Ascending aorta (tissue), 1 donor: ENCODE results near the genes ITIH5 and TAF3.

- PRO-cap: no peak
Measured at GRCh38 chr10:6037972-6038691, 24.0 kb downstream of the IL2RA start.

GRCh38 chr10:6102186-6102663 is 13.4 kb downstream of the RBM17 start:
- PRO-cap: no peak

GRCh38 chr10:6163334-6163495 is 39.5 kb upstream of the PFKFB3 start:
- PRO-cap: no peak

DNA sequence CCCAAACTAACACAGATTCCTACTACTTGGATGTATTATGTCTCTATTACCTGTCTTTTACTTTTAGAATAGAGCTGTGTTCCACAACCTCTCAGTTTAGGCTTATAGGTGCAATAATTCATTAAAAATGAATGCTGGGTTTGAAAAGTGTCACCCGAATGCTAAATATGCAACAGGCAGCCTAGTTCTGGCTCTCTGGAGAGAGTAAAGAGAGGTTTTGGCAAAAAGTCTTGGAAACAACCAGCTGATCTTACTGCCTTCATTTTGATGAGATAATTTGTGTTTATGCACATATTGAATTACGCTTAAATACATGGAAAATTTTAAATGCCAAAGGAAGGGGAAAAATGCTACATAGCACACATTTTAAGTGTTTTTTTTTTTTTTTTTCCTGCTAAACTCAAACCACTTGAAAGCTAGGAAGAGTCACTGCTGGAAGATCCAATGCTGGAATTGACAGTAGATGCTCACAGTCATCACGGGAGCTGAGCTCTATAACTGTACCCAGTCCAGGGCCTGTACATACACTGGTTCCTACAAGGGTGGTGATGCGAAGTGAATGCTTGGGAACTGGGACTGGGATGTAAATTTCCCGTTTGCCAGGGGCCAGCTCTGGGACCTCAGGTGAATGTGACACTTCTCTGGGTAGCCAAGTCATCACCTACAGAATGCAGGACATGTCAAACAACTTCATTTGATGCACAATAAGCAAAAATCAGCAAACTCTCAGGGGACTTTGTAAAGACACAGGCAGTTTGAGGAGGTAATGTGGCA is 151.6 kb downstream of the PFKFB3 start:
- PRO-cap: no peak

- PRO-cap: no peak
Measured at GRCh38 chr10:6386100-6386809, 183.5 kb downstream of the PFKFB3 start.

DNA sequence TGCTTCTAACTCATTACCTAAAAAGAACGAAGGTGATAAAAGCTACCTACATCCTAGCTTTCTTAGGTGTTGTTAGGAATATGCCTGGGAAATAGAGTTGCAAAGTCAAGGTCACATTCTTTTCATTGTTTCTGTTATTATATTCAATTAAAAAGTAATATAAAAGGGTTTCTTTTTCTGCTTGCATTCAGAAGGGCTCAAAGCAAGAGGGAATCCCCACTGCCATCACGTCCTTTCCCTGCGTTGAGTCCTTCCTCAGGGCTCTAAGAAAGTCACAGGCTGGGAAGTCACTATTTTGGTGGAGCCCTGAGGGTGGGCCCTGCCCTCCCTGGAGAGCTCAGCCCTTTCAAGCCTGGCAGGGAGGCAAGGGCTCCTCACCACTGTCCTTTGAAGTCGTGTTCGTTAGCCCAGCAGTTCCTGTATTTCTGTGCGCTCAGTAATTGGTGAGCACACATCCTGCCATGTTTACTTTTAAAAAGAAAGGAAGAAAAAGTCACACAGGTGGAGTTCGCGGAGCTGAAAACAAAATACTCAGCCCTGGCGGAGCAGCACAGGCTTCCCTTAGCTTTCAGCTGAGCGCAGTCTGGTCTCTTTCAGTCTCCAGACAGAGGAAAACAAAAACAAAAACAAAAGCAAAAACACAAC is 37.2 kb downstream of the PRKCQ start:
- PRO-cap: no peak

- PRO-cap: no peak
Measured at GRCh38 chr10:6586334-6587005, 6.4 kb upstream of the PRKCQ start.

GRCh38 chr10:6738162-6738672 is 158.1 kb upstream of the PRKCQ start:
- PRO-cap: no peak

DNA sequence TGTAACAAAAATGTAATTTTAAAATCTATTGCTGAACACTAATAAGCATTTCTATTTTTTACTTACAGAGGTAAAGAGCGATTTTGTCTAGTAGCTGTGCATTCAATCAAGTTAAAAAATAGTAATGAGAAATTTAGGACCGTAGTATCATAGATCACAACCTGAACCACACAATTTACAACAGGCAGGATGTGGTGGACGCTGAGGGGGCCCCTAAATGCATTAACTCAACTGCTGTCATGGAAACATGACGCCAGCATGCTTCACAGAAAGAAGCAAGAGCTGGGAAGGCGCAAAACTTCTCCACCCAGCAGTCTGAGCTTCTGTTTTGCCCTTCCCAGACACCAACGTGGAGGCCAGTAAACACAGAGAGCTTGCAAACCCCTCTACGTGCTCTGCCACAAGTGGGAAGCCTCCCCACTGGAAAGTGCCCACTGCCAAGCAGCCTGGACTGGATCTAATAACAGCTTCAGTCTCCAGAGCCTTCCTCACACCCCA is 151.9 kb downstream of the SFMBT2 start:
- PRO-cap: no peak

- PRO-cap: no peak
Measured at GRCh38 chr10:7388618-7389040, 22.2 kb downstream of the SFMBT2 start.

DNA sequence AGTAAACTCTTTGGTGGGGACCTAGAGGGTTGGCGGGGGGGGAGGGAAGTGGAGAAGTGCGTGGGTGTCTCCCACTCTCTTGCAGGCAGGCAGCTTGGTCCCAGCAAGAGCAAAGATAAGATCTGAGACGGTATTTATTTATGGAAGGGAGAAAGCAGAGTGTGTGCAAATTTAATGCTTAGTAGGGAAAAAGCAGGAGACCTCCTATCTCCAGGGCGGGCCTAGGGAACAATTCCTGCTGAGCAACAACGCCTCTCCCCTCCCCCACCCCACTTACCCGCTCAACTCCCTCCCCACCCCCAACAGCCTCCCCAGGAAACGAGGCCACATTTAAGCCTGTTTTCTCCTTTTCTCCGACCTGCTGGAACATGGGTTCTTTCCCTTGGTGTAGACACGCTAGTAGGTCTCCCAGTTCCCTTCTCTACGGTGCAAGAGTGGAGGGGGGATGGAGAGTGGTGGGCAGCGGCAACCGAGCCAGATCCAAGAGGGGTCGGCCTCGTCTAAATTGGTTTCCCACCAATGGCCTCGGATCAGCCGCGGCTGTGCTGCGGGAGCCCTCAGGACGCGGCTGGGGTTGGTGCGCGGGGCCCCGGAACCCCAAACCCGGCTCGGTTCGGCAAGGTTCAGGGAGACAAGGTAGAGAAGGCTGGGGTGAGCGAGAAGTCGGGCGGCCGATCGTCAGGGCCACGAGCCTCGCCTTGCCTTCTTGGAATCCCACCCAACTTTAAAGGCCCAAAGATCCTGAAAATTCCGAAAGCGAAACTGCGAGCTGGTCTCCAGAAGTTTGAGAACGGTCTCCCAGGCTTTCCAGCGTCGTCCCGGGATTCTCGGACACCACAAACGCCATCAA is 3.7 kb downstream of the SFMBT2 start:
- PRO-cap: no peak

DNA sequence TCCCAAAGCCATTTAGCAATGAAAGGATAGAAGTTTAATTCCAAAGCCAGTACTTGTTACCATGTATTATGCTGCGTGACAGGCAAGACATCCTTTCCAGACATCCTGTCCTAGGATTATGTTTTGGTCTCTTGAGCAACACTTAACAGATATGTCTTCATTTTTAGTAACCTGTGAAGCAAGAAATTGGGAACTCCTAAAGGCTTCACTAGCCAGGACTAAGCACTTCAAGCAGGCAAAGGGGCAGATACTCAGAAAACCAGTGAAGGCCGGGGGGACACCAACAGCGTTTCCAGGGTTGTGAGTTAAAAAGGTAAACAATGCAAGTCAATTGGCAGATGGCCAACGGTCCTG is 77.5 kb upstream of the SFMBT2 start:
- PRO-cap: no peak

DNA sequence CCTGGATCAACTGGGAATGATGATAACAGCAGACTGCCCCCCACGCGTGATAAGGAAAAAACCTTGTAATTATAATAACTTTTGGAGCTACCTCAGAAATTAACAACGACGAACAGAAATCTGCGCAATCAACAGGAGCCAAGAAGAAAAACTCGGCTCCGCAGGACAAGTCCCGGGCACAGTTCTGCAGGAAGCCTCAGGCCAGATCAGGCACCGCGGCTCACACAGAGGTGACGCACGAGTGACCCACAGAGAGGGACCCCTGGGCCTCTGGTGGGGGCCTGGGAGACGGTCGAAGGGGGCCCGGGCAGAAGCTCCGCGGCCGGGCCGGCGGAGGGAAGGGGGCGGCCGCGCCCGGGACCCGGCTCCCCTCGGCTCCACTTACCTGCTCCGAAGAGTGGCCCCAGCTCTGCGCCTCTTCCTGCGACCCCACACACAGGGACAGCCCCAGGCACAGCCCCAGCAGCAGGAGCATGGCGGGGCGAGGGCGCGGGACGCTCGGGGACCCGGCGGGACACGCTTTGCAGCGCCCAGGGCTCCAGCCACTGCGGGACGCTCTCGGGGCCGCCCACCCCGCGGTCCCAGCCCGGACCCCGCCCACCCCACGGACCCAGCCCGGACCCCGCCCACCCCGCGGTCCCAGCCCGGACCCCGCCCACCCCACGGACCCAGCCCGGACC is at the start of gene ITIH5:
TSS of gene ITIH5 (minus strand) at position 549 of the 680 bp plus-strand sequence.
- PRO-cap: no peak

DNA sequence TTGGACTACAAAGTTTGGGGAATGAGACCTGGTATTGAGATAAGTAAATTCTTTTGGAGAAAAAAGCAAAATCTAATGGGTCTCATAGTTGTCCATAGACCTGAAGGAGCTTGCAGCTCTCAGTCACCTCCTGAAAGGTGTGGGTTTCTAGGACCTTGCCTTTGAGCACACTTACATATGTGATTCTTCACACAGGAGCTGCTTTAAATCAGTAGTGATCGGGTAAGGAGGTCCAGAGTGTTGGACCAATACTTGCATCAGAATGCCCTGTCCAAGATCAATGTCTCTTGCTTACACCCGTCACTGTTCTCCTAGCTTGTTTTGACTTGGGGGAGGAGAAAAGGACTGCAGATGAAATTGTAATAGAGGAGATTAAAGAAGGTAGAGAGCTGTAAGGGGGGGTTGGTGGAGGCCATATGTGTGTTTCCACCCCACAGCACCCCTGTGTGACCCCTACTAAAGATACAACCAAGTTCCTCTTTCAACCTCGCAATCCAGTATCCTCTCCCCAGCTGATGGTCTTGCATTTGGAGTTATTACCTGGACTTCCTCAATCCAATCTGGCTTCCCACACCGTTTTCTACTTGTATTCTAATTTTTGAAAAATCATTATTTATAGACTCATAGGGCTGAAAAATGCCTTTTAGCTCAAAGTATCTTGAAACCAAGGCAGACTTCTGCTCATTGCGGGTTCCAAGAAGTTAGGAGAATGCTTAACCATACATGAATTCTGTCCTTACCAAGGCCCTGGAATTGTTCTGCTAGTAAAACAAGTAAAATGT is 5.2 kb downstream of the ITIH2 start:
- PRO-cap: no peak

- PRO-cap: unidirectional peak, plus-strand start at chr10:7818526
Measured at GRCh38 chr10:7818184-7818974, at the start of gene TAF3. Gene TAF3 (plus strand): TSS chr10:7818505.

DNA sequence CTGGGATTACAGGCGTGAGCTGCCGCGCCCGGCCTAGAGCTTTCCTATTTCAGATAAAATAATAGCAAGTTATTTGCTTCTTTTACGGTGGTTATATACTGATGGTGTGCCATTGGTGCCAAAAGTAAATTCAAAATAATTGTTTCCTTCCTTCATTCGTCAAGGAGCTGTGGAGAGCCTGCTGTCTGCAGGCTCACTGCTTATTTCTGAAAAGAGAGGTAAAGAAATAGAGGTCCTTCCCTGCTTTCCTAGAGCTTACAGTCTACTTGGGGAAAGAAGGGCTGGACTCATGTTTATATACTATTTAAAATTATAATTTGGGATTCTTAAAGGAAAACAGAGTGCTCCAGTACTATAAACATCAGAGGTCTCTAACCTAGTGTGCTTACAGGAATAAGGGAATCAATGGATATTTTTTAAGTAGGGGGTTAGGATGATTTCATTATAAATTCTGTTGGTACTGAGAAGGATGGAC is 22.8 kb downstream of the TAF3 start:
- PRO-cap: no peak

DNA sequence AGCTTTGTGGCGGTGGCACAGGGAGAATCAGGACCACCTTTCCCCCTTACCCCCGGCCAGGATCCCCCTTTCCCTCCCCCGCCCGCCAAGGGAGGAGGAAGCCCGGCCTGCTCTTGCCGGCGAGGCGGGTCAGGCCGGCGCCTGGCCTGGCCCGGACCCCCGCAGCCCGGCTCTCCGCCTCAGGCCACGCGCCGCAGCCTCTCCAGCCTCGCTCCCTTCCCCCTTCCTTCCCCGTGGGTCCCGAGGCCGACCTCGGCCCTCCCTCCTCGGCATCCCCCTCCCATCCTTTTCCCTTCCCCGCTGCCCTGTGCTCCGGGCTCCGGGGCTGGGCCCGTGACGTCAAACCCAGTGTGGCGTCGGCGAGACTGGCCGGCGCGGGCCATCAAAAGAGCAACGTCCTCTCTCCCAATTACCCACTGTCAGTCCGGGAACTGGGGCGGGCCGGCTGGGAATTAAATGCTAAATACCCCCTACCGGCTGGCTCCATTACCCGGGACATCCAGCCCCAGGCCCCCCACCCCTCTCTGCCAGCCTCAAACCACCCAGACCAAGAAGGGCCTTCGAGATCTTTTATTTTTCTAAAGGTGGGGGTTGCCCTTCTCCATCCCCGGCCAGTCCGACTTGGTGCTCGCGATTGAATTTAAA is 2.7 kb upstream of the GATA3 start:
- PRO-cap: no peak

DNA sequence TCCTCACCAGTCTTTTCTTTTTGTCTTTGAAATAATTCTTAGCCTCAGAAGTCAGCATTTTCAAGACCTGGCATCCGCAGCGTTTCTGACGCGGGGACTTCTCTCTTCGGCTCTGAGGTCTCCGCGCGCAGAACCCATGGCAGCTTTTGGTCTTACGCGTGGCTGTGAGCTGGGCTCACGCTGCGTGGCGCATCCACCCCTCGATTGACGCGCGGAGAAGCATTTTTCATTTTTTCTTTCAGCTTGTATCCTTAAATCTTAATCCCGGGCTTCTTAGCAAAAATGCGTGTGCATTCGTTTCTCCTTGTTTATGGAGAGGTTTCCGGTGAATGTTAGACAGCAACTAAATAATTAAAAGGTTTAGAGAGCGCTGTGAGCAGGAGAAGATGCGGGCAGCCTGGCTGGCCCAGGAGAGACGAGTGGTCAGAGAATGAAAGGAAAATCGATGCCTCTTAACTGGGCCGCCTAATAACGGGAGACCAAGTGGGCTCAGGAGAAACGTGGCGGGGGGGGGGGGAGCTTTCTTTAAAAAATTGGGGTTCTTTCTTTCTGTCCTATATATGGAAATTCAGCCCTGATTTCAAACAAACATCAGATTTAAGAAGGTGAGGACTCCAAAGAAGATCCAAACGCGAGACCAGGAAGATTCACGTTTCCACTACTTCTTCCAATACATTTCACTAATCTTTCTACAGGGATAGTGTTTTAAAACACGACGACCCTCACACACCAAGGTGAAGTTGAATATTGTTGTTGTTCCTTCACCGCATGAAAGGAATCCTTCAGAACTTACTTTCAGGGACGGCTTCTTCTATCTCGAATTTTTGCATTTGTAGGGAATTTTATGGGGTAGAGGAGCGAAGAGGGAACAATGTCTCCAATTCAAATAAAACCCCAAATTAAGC is 1.8 kb upstream of the GATA3 start:
- PRO-cap: no peak

GRCh38 chr10:8053298-8053517 is 1.3 kb upstream of the GATA3 start:
- PRO-cap: no peak

DNA sequence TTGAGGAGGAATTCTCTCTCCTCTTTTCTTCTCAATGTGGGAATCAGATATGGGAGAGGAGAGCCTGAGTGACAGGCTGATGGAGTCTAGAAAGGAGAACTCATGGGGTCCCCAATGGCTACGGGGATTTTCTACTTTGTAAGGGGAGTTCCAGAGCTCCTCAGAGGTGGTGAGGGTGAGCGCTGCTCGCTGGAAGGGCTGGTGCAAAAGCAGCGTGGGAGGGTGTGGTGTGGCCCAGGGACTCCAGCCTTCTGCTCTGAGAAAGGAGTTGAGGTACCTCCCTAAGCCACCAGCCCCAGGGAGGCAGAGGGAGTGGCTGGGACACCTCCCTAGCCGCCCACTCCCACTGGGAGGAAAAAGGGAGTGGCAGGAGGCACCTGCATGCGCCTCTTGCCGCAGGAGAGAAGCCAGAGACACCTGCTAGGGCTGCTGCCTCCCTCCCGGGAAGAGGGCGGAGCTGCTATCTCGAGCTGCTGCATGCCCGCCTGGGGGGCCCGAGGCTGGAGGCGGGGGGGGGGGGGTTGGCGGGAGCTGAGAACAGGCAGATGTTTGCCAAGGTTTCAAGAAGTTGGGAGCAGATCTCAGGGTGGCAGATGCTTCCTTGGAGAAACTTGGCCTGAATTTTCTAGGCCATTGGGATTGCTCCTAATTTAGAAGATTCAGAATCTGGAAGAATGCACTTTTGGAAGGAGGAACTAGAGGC is 48.6 kb downstream of the GATA3 start:
- PRO-cap: no peak